Frontal cortex (tissue), 2 donors: ENCODE measurements around the gene ZNF746.

- RAMPAGE, long total RNA, result no peak
Observed at GRCh38 chr7:149454039-149454383, 6.9 kb downstream of the ZNF777 start.

GRCh38 chr7:149497400-149498388 lies at the start of gene ZNF746:
Gene ZNF746 (minus strand): TSS chr7:149497809.
- RAMPAGE, long total RNA, result no peak

GRCh38 chr7:149582397-149583392 lies 85.1 kb upstream of the ZNF746 start:
- RAMPAGE, long total RNA, result no peak

- RAMPAGE, long total RNA, result no peak
Observed at GRCh38 chr7:149600556-149601124, 103.0 kb upstream of the ZNF746 start.

DNA sequence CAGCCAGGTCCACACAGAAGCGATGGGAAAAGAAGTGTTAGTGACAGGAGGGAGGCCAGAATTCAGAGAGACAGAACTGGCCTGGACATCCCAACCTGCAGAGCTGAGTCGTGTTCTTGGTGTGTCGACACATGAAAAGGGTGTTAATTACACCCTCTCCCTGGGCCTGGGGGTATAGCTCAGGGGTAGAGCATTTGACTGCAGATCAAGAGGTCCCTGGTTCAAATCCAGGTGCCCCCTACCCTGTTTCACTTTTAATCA lies 79.3 kb upstream of the KRBA1 start:
- RAMPAGE, long total RNA, result no peak

DNA sequence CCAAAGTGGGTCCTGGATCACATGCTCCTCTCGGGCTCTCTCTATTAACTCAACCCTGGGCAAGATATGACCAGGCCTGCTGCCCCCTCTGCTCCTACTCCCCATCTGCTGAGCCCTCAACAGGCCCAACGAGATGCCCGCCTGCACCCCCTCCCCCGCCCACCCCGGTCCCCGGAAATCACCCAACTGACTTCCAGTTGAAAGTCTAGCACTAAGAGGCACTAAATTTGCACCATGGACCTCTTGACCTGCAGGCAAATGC lies 79.0 kb upstream of the KRBA1 start:
- RAMPAGE, long total RNA, result no peak

DNA sequence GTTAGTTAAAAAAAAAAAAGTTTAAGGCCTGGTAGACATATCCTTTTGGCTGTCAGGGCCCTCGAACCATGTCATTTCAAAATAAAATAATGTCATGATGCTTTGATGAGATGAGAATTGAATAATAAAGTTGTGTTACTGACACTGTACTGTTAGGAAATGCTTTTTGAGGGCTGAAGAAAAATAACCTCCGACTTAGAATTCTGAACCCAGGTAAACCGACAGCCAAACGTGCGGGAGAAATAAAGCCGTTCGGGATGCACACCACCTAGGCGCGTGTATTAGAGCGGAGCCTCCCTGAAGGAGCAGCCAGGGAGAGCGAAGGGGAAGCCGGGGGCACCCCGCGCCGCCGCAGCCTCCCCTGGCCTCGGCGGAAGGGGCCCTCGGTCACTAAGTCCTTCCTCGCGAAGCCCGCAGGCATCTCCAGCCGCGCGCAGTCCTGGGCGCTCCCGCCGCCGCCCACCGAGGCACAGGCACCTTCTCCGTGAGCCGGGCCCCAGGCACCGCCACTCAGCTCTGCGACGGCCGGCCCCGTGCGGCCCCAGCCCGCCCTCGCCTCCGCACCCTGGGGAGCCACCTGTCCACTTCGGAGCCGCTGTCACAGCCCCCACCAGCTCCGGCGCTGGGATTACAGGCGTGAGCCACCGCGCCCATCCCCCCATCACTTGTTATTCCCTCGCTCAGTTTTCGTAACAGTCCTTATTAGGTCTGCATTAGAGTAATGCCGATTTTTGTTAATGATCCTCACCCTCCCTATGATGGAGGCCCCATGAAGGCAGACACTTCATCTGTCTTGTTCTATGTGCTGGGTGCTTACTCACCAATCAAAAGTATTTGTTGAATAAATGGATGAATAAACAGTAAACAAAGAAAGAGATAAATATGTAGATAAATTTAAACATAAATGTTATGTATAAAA lies 22.2 kb upstream of the KRBA1 start:
- RAMPAGE, long total RNA, result no peak

- RAMPAGE, long total RNA, result no peak
Observed at GRCh38 chr7:149854709-149855262, 16.6 kb downstream of the ZNF862 start.

DNA sequence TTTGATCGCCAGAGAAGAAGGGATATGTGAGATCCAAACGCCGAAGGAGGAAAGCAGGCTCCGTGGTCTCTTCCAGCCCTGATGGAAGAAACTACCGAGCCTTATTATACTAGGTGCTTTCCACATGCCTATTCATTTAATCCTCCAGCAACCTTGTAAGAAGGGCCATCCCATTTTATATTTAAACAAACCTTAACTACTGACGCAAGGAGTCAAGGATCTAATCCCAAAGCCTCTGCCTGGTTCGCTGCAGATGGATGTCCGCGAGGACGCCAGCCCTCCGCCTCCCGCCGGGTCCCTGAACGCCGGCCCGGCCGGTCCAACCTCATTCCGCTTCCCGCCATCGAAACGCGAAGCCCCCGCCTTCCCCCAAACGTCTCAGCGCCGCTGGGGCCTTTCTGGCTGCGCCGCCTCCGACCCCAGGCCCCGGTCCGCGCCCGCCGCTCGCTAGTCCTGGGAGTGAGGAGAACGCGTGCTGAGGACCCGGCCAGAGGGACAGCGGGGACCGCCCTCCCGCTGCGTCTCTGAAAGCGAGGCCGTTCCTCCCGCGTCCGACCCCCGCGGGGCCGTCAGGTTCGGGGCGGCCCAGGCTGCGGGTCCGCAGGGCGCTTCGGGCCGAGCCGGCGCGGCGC lies 620 bp upstream of the ATP6V0E2 start:
- RAMPAGE, long total RNA, result no peak

- RAMPAGE, long total RNA, result no peak
Observed at GRCh38 chr7:150053054-150053341, 179.2 kb downstream of the ATP6V0E2 start.

- RAMPAGE, long total RNA, result no peak
Observed at GRCh38 chr7:150330203-150331169, 7.1 kb upstream of the ACTR3C start.

DNA sequence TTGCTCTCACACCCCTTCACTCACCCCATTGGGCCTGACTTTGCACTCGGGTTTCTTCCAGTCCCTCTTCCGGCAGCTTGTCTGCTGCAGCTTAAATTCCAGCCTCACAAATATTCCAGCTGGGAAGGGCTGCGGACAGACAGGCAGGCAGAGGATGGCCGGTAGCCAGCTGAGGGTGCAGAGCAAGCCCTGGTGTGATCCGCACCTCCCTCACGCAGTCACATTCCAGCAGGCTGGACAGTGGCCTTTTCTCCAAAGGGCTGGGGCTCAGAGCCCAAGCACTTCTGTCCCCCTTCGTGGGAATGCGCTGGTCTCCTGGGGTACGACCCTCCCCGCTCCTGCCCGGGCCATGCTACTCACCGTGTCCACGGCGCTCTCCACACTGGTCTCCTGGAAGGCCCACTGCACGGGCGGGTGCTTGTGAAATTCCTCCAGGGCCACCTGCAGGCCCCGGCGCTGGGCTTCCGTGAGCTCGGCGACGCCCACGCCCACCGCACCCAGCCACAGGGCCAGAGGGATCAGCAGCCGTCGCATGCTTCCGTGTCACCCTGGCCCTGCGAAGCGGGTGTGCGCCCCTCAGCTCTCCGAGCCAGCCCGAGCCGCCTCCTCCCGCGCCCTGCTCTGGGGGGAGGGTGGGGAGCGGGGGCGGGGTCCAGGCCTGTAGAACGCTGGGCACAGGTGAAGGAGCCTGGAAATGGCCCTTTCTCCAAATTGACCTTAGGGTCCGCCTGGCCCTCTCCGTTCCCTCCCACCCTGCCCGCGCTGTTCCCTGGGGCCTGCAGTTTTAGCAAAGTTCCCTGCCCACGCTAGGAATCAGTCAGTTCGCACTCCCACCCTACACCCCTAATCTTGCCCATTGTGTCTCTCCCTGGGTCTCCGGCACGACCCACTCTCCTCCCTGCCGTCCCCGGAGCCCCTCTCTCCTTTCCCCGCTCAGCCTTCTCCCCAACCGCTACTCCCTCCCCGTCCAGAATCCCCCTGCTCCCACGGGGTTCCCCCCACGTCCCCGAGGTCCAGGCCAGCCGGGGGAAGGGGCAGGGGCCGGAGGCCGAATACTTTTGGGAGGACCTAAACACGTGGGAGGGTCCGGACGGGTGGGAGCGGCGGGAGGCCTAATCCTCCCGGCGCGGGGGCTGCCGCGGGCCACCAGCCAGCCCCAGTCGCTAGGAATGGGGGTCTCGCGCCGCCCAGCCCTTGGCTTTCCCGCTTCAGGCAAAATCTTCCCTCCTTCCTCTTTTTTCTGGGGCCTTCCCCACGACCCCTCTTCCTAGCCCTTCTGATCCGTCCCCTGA lies 907 bp downstream of the RARRES2 start:
- RAMPAGE, long total RNA, result no peak

DNA sequence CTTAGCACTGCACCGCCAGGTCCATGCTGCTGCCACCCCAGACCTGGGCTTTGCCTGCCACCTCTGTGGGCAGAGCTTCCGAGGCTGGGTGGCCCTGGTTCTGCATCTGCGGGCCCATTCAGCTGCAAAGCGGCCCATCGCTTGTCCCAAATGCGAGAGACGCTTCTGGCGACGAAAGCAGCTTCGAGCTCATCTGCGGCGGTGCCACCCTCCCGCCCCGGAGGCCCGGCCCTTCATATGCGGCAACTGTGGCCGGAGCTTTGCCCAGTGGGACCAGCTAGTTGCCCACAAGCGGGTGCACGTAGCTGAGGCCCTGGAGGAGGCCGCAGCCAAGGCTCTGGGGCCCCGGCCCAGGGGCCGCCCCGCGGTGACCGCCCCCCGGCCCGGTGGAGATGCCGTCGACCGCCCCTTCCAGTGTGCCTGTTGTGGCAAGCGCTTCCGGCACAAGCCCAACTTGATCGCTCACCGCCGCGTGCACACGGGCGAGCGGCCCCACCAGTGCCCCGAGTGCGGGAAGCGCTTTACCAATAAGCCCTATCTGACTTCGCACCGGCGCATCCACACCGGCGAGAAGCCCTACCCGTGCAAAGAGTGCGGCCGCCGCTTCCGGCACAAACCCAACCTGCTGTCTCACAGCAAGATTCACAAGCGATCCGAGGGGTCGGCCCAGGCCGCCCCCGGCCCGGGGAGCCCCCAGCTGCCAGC lies 3.1 kb downstream of the REPIN1 start:
- RAMPAGE, long total RNA, result no peak

- RAMPAGE, long total RNA, result no peak
Observed at GRCh38 chr7:150372243-150372984, 3.8 kb downstream of the REPIN1 start.

DNA sequence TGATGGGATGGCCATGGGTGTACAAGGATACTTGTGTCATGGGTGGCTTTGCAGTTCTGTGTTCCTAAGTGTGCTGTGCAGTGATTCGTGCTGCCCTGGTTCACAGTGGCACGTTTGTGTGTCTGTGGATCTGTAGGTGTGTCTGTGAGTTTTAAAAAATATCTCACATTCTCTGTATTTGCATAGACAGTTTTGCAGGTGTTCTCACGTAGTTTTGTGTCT lies 3.7 kb downstream of the ZNF775 start:
- RAMPAGE, long total RNA, result no peak

- RAMPAGE, long total RNA, result no peak
Observed at GRCh38 chr7:150388549-150389322, 9.6 kb downstream of the ZNF775 start.

- RAMPAGE, long total RNA, result no peak
Observed at GRCh38 chr7:150398143-150398956, 7.1 kb upstream of the ENSG00000284691 start.

GRCh38 chr7:150408227-150408640 lies 2.8 kb downstream of the ENSG00000284691 start:
- RAMPAGE, long total RNA, result no peak

- RAMPAGE, long total RNA, result no peak
Observed at GRCh38 chr7:150435094-150436453, 14.9 kb upstream of the GIMAP8 start.

DNA sequence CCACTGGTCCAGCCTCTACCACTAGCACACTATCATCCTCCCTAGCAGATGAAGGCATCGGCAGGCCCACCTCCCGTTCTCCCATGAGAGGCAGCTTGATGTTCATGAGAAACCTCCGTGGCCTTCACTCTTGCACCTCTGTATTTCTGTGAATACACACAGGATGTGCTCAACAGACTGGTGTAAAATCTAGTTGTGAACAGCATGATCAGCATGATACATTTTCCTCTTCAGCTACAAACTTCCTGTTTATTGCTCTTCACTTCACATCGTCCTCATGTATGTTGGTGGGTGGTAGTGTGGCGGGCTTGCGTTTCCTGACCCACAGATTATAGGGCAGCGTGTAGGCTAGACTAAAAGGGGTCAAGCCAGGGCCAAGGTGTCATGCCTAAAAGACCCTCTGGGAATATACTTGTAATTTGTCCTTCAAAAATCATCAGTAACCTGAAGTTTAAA lies 31.1 kb downstream of the GIMAP8 start:
- RAMPAGE, long total RNA, result no peak